Cerebellum (tissue), 5 donors: ENCODE measurements around a stretch of chr20.

DNA sequence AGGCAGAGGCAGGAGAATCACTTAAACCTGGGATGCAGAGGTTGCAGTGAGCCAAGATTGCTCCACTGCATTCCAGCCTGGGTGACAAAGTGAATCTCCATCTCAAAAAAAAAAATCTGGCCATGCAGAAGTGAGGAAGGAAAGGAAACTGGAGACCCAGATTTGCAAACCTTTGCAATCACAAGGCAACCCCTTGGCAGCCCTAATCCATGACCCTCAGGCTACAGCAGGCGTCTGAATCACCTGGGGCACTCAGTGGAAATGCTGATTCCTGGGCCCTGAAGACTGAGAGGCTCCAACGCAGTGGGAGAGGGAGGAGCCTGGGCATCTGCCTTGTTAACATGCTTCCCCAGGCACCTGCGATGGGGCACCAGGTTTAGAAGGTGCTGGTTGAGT, 57.2 kb downstream of the PREX1 start:
- PRO-cap, 3 experiments: no peak in any of the 3 experiments
- RAMPAGE, long total RNA: no peak

GRCh38 chr20:48783490-48784340, 44.1 kb downstream of the PREX1 start:
- PRO-cap, 3 experiments: no peak in any of the 3 experiments
- RAMPAGE, long total RNA: no peak

GRCh38 chr20:48832106-48832698, 4.4 kb upstream of the PREX1 start:
- PRO-cap, 3 experiments: no peak in any of the 3 experiments
- RAMPAGE, long total RNA: no peak

DNA sequence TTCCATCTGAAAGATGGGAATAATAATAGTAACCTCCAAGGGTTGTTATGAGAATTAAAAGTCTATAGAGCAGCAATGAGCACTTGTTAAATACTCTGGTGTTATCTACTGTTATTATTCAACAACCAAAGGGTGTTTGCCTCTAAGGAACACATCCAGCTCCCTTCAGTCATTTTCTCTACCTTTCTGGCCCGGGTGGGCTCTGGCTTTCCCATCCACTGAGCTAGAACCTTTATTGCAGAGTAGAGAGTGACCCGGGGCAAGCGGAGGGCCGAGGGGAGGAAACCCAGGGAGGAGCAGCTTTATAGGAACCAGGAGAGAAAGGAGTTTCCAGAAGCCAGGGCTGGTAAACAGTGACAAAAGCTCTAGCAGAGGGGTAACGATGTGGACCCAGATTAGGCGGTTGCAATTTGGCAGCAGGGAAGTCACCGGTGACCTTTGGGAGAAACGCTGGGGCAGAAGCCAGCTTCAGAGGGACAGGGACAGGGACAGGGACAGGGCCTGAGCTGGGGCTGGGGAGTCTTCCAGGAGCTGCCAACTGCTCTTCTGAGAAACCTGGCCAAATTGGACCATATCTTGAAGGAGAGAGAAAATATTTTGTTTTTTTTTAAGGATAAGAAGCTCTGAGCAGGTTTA, 22.3 kb upstream of the PREX1 start:
- PRO-cap, 3 experiments: no peak in any of the 3 experiments
- RAMPAGE, long total RNA: no peak

DNA sequence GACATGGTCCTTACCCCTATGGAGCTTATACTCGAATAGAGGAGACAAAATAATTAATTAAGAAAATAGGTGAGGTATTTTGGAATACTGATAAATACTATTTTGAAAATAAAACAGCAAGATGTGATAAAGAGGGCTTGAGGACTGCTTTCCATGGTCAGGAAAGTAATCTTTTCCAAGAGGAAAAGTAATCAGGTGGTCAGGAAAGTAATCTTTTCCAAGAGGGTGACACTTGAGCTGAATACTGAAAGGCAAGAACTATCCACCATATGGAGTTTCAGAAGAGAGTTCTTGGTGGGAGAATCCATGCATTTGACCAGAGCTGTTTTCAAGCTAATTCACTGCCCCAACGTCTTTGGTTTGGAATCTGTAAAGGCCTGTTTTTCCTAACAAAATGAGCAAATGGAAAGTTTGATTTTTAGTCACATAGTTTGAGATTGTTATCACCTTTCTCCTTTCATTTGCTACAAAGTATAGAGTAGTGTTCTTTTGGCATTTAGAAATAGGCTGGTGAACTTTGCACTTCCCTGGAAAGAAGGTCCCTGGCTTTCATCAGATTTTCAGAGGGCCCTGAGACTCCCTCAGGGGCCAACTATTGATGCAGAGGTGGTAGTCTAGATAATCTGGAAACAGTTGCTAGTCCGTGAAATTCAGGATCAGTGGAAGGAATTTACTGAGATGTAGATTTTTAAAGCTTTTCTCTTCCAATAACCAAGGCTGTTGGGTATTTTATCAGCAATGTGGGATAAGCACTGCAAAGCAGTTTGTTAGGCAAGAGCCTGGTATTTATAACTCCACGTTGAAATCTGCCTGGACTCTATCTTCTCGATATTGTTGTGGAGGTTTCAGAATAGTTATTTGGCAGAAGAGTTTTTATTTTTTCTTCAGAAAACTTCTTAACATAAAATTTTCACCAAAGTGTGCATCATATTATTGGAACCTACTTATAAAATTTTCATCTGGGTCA, 1.6 kb downstream of the ARFGEF2 start:
- PRO-cap, 3 experiments: no peak in any of the 3 experiments
- RAMPAGE, long total RNA: no peak

DNA sequence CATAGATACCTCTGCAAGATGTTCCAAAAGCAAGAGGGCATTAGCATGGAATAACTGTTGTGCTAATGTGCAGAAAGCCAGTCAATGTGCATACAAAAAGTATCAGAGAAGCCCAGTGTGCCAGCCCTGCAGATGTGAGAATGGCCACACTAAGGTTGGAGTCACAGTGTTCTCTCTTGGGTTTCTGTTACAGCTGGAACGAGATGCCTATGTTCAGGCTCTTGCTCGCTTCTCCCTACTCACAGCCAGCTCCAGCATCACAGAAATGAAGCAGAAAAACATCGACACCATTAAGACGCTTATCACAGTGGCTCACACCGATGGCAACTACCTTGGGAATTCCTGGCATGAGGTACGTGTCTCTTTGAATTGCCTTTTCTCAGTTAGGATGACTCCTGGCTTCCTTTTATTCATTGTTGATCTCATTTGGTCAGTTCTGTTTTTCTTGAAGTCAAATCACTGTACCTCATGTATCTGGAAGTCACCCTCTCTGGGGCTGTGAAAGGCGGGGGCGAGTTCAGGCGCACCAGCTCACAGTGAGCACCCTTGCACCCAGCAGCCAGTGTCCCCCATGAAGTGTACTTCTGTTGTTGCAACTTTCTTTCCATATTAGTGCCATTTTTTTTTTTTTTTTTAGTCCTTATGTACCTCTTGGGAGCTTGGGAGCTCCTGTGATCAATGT, 55.1 kb upstream of the CSE1L start:
- PRO-cap, 3 experiments: no peak in any of the 3 experiments
- RAMPAGE, long total RNA: no peak

DNA sequence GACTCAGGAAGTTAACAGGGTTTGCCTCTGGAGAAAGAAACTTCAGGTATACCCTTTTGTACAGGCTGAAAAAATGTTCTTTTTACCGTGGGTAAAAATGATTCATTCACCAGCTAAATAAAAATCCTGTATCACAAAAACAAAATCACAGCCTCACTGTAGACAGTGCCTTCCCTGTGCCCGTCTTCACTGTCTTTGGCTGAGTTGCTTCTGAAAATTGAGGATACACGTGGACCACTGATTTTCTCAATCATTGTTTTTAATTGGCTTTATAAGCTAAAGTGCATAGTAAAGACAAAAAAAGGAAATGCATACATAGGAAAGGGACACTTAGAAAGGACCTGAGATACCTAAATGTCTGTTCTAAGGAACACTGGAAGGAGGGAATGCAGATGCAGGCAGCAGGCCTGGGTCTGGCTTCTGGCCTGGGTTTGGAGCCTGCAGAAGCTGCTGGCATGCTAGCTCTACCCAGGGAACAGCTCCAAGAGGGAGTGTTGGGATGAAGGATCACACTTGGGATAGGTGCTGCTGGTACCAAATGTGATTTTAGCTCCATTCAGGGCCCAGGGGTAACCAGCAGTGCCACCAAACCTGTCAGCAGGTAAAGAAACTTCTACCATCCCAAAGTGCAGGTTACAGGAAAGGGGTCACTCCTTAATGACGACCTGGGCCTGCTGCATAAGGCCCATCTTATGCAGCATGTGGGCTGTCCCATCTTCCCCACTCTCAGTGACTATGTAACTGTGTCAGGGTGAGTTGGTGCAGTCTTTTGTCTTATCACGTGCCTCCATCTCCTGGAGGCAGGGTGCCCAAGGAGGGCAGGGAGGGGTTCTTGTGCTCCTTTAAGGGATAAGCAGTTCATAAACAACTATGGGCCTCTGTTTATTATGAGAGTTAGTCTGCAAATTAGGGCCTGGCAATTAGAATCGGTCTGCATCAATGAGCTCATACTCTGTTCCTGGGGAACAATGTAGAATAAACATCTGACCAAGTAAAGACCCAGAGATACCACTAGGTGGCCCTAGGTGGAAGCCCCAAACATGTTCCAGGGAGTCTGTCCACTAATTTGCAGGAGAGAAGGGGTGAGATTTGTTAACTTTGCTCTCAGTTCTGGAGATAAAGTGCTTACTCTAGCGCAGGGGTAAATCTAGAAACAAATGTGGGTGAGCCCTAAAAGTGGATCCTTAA, 26.8 kb downstream of the DDX27 start:
- PRO-cap, 3 experiments: no peak in any of the 3 experiments
- RAMPAGE, long total RNA: no peak

DNA sequence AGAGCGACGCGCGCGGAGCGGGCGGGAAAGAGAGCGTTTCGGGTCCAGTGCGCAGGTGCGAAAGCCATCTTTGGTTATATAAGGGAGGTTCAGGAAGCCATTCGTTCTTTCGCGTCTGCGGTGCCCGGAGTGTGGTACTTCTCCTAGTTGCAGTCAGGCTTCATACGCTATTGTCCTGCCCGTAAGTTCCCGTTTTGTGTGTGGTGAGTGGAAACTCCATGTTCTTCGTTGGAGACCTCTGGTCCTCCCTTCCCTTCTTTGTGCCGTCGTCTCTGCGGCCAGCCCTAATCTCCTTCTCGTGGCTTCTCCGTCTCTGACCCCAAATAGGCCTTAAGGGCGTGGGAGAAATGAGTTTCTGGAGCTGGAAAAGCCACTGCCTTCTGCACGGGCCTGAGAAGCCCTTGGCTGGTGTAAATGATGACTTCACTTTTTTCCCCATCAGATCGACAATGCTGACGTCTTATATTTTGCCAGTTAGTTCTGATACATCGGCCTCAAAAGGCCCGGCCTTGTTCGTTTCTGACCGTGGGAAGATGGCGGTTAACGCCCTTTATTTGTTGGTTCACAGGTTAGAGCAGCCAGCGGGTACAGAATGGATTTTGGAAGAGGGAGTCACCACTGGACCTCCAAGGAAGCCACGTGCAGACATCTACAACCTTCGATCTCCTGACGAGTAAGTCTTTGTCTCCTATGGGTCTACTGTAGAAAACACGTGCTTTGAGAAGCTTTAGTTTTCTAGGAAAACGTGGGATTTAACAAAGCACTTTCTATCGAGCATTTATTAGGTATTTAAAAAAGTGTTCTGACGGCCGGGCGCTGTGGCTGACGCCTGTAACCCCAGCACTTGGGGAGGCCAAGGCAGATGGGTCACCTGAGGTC, 918 bp upstream of the ZNFX1 start:
- PRO-cap, 3 experiments: peak in 3 of 3 experiments; most common plus-strand start position 107 of the sequence (in 3)
- RAMPAGE, long total RNA: start-site peak on the plus strand centred at position 108 of the sequence, 9 bp wide, 4,623 and 195 reads in 2 replicates

DNA sequence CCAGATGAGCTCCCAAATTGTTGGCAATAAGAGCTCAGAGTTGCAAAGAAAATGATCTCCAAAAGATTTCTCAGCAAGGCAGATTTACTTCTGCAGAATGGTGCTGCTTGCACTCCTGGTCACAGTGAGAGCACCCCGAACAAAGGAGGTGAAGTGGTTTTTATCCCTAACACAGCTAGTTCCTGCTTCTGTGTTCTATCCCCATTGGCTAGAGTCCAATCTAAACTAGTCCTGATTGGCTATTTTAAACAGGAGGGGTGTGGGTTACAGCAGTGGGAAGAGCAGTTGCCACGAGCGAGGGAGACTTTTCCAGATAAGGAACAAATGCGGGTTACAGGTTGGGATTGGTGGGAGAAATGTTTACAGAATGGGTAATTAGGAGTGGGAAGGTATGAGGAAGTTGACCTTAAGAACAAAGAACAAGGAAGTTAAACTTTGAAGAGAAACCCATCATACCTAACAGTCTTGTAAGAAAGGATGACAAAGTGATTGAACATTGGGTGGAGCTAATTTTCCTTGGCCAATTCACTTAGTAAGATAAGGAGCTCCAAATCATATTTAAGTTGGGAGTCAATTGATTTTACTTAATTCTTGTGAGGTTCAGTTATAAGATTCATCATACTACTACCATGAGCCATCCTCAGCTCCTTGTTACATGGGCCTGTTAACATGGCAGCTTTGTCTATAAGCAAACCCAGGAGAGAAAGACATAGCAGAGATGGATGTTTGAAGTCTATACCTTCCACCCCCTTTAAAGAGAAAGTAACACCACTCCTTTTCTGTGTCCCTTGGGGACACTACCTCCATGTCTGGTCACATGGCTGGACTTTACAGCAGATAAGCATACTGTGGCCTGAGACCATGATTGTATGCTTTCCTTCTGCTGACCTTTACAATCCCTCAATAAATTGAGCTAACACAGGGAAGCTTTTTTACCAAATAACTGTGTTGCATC, 9.5 kb upstream of the ZNFX1 start:
- PRO-cap, 3 experiments: no peak in any of the 3 experiments
- RAMPAGE, long total RNA: no peak

DNA sequence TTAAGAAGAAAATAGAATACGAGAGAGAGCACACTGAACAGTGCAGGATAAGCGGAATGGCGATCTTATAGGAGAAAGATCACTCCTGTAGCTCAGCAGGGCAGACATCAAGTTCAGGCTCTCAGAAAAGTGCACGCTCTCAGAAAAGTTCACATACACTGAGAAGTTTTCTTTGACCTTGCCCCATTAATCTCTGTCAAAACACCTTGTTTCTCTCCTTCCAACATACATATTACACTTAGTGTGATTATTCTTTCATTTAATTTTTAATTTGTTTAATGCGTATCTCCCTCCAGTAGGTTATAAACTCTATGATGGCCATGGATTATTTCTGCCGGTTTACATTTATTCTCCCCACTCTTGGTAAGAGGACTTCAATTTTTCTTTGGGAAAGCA, 16.2 kb downstream of the KCNB1 start:
- PRO-cap, 3 experiments: no peak in any of the 3 experiments
- RAMPAGE, long total RNA: no peak

DNA sequence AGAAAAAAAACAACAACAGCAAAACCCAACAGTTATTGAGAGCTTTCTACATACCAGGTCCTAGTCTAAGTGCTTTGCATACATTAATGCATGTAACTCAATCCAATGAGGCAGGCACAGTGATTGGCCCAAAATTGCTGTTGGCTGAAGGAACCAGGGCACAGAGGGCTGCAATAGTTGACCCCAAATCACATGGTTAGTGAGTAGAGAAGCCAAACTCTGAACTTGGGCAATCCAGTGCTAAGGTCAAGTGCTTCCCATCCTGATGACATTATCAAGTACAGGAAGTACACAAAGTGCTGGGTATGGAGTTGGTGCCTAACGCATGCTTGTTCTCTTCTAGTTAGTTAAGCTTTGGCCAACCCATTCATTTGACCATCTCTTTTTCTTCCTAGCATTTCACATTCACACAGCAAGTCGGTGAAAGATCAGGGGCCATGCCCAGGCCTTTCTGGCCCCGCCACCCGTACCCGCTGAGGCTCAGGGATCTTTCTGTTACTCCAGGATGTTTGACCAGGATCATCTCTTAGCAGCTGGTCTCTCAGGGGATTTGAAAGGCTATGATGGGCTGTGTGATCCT, 7.1 kb downstream of the KCNB1 start:
- PRO-cap, 3 experiments: no peak in any of the 3 experiments
- RAMPAGE, long total RNA: no peak

DNA sequence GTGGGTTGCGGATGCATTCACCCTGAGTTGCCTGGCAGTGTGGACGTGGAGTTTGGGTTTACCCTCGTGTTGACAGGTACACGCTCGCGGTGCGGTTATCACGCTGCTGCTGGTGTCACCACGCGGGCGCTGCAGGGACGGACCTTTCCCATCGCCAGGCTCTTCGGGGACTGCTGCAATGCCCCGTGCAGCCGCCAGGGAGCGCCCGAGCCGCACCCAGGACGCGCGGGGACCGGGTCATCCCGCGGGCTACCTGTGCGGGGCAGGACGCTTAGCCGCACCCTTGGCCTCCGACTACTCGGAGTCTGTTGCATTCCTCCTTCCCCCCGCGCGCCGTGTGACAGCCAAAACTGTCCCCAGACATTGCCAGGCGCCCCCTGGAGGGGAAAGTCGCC, 43.1 kb upstream of the PTGIS start:
- PRO-cap, 3 experiments: no peak in any of the 3 experiments
- RAMPAGE, long total RNA: no peak

- PRO-cap, 3 experiments: no peak in any of the 3 experiments
- RAMPAGE, long total RNA: no peak
Observed at GRCh38 chr20:49637171-49637612, 69.3 kb upstream of the PTGIS start.

DNA sequence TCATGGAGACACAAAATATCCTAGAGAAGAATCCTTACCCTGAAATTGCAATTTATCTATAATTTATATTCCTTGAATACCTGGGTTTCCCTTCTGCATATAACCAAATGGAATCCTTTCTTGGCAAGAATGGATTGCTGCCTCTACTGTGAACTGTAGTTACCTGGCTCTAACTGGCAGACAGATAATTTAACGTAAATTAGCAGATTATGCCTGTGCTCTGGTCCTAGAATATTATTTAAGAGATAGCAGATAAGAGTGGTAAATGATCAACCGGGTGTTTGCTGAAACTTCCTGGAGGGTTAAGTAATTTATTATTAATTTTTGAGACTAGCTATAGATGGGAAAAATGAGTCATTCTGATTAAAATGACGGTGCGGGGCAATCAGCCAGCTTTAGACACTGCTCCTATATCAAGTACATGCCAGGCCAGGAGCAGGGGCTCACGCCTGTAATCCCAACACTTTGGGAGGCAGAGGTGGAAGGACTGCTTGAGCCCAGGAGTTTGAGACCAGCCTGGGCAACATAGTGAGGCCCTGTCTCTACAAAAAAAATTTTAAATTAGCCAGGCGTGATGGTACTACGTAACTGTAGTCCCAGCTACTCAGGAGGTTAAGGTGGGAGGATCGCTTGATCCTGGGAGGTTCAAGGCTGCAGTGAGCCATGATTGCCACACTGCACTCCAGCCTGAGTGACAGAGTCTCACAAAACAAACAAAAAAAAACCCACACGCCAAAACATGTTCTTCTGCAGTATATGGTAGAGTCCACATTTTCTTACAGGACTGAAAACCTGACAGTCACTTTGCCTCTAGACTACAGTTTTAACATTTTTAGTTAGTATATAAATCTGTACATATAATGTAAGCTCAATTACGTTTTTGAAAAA, 22.6 kb downstream of the B4GALT5 start:
- PRO-cap, 3 experiments: no peak in any of the 3 experiments
- RAMPAGE, long total RNA: no peak

DNA sequence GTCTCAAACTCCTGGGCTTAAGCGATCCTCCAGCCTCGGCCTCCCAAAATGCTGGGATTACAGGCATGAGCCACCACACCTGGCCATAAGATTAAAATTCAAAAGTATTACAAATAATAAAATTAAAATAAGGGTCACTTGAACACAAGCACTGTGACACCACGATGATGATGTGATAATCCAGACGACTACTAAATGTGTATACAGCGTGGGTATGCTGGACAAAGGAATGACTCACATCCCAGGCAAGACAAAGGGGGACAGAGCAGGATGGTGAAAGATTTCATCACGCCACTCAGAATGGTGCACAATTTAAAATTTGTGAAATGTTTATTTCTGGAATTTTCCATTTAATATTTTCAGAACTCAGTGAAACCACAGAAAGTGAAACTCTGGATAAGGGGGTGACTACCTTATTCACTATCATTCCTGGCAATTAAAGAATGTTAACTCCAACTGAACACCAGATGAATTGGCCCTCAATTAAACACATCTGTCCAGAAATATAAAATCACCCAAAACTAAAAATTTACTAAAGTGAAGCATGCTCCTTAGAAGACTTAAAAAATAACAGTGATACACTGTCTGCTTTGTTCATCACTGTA, 13.1 kb downstream of the B4GALT5 start:
- PRO-cap, 3 experiments: no peak in any of the 3 experiments
- RAMPAGE, long total RNA: no peak

- PRO-cap, 3 experiments: no peak in any of the 3 experiments
- RAMPAGE, long total RNA: no peak
Observed at GRCh38 chr20:49785614-49786246, 26.9 kb upstream of the SLC9A8 start.

DNA sequence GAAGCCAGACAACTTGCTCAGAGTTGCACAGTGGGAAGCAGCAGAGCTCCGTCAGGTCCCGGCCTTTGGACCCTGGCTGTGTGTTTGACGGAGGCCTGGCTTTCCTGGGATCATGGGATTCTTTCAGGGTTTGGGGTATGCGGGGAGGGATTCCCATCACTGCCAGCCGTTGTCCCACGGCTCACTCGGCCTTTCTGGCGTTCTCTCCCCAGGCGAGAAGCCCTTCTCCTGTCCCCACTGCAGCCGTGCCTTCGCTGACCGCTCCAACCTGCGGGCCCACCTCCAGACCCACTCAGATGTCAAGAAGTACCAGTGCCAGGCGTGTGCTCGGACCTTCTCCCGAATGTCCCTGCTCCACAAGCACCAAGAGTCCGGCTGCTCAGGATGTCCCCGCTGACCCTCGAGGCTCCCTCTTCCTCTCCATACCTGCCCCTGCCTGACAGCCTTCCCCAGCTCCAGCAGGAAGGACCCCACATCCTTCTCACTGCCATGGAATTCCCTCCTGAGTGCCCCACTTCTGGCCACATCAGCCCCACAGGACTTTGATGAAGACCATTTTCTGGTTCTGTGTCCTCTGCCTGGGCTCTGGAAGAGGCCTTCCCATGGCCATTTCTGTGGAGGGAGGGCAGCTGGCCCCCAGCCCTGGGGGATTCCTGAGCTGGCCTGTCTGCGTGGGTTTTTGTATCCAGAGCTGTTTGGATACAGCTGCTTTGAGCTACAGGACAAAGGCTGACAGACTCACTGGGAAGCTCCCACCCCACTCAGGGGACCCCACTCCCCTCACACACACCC, 5.1 kb downstream of the SNAI1 start:
- PRO-cap, 3 experiments: no peak in any of the 3 experiments
- RAMPAGE, long total RNA: no peak

DNA sequence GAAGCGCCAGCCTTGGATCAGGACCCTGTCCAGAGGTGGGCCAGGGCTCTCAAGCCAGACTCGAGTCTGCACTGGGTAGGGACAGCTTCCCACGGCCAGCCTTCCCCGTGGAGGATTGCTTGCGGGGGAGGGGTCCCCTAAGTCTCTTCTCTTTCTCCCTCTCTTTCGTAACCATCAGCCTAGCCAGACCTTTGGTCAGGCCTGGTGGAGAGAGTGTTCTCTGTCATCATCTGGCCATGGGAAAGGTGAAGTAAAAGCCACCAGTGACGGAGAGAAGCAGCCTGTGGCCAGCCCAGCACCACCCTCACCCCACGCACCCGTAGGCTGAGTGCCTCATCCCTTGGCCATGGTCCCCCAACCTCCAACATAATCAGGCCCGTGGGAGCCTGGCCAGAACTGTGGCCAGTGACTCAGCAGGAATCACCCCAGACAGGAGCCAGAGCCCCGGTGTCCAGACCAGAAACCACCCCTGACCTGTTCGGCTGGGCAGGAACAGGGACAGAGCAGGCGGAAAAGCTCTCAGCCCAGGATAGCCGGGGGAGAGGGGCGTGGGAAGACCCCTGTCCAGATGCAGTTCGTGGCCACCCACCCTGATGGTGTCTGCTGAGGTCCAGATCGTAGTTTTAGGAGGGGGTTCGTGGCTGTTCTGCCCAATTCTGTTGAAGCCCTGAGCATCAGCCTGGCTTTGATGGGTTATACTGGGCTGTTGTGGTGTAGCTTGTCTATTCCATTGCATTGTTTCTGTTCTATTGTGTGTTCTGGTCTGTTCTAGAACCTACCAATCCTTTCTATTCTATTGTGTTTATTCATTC, 47.2 kb downstream of the SNAI1 start:
- PRO-cap, 3 experiments: no peak in any of the 3 experiments
- RAMPAGE, long total RNA: no peak

DNA sequence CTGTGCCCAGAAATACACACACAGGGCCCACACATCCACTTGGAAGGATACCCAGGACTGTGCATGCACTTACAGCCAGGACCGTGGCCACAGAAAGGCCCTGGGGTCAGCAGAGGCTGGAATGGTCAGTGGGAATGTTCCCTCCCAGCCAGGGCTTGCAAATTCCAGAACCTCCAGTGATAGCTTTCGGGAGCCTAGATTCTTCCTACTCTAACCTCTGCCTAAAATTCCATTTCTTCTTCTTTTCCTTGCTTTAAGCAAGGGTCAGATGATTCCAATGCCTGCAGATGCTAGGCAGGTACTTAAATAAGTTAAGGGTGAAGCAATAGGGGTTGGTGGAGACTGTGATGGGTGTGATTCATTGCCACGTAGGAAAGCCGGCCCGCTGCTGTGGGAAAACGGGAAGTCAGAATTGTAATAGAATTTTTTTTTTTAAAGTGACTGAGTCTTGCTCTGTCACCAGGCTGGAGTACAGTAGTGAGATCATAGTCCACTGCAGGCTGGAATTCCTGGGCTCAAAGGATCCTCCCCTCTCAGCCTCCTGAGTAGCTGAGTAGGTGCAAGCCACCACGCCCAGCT, 51.0 kb downstream of the SNAI1 start:
- PRO-cap, 3 experiments: no peak in any of the 3 experiments
- RAMPAGE, long total RNA: no peak

DNA sequence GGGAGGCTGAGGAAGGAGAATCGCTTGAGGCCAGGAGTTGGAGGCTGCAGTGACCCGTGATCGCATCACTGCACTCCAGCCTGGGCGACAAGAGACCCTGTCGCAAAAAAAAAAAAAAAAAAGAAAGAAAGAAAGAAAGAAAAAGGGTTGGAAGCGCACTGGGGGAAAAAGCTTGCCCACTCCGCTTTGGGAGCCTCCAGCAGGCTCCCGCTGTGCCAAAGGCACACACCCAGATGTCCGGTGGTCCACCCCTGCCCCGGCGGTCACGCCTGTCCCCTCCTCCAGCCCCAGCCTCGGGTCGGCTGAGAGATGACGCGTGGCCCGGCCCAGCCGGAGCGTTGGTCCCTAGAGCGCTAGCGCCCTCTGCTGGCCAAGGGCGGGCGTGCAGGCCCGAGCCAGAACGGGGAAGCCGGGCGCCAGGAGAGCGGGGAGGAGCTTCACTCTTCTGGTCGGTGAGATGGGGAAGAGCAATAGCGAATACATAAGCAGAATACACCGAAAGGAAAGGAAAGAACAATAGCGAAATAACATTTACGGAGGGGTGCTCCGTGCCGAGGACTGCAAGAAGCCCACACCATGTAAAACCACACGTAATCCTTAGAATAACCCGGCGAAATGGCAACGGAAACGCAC, 41.7 kb downstream of the UBE2V1 start:
- PRO-cap, 3 experiments: no peak in any of the 3 experiments
- RAMPAGE, long total RNA: no peak